ENCODE measurements around a stretch of chr4.

- RRBS: no CpG with 5 or more reads among the region's 26 CpGs
These were observed 12.4 kb downstream of the TLR3 start for GRCh38 chr4:186081099-186082056.

- RRBS: 3% methylated on average over 62 of the region's 104 CpGs
These were observed 46.7 kb upstream of the CYP4V2 start for GRCh38 chr4:186144392-186145261.

DNA sequence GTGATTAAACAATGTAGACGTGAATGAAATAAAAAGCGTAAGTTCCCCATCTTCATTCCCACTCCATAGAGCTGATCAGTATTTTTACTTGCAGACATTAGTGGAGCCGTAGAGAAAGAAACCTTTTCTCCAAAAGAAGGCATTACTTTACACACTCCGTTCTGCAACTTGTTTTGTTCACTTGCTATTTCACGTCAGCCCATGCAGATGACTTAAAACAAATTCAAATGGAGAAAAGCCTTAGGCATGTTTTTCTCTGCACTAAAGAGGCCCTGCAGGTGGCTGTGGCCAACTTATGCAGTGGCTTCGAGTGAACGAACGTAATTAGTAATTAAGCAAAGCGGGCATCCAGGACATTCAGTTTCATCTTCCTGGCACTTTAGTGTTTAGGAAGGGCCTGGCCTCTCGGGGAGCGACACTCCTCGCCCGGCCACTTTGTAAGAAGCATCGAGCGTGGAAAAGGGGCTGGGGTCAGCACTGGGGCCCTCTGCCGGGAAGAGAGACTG lies 934 bp upstream of the CYP4V2 start:
- RRBS: 2% methylated on average over 4 of the region's 16 CpGs

- RRBS: no CpG with 5 or more reads among the region's 6 CpGs
These were observed 4.7 kb downstream of the CYP4V2 start for GRCh38 chr4:186195924-186196563.

DNA sequence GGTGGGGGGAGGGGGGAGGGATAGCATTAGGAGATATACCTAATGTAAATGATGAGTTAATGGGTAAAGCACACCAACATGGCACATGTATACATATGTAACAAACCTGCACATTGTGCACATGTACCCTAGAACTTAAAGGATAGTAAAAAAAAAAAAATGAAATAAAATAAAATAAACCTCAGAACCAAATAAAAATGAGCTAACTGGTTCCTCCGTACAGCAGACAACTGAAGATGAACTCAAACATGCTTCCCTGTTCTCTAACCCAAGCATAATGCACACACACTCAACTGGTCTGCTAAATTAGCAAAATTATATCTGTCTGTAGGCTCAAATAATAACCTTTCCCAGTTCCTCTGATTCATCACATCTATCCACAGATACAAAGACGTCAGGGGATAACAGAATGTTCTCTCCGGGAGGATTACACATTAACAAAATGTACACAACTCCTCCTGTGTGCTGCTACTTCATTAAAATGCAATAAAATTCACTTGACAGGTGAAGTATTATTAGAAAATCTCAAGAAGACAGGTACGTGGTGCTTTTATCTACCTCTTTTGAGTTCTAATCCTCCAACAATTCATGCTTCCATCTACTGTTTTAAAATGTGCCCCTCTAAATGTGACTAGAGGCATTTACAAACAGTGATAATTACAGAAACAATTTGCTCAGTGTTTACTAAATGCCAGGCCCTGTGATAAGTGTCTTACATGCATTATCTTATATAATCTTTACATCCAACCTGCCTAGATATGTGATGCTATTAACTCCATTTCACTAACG lies 57.4 kb downstream of the FAT1 start:
- RRBS: no CpG with 5 or more reads among the region's 5 CpGs

GRCh38 chr4:186724513-186725078 lies 940 bp upstream of the FAT1 start:
- RRBS: 2% methylated on average over 17 of the region's 43 CpGs

GRCh38 chr4:186728643-186729263 lies 5.1 kb upstream of the FAT1 start:
- RRBS: no CpG with 5 or more reads among the region's 4 CpGs

DNA sequence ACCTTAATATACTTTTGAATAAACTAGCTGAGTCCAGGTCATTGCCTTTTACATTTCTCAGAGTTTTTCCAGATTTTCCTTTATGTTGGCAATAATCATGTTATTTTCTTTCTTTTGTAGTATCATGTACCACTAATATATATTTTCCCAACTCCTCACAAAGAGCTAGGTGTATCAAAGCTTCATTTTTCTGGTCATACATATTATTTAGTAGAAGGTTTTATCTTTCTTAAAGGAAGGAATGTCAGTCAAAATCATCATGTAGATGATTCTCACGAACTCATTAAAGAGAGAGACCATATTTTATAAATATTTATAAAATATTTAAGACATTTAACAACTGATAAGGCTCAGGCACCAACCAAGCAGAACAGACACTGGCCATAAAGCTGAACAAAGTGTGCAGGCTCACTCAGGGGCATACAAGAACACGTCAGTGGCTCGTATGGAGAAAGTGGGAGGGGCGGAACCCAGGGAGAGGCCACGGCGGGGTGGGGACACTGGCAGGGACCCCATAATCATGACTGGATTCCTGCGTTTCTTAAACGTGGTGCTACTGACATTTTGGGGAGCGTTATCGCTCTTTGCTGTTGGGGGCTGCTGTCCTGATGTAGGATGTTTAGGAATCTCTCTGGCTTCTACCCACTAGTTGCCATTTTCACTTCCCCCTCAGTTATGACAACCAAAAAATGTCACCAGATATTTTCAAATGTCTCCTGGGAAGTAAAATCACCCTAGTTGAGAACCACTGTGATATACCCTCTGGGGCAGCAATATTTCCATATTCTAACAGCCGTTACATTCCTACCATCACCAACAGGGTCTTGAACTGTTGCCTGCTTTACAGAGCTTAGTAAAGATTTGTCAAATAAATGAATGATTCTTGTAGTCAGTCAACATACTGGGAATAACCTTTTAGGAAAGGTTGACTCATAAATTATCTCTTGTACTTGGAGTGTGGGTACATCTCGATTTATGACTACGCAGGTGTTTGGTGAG lies 31.4 kb upstream of the FAT1 start:
- RRBS: no CpG with 5 or more reads among the region's 13 CpGs

GRCh38 chr4:186946097-186946535 lies 222.5 kb upstream of the FAT1 start:
- RRBS: no CpG with 5 or more reads among the region's 7 CpGs

DNA sequence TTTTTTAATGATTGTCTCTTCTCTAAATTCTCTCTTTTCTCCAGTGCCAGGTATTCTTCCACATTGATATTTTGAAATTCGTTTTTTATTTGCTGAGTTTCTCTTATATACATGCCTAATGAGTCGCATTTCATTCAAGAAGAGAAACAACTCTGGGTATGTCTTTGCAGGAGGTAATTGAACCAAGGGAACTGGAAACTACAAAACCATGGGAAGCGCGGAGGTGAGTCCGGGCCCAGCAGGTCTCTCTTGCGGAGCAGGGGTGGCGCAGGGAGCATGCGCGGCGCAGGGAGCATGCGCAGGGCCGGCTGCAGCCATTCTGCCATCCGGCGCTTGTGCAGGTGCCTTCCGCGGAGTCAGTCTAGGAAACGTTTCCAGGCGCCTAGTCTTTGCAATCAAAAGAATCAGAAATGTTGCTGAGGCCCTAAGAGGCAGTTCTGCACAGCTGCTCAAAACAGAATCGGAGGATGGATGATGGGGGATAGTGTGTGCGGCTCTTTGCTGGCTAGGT lies 433.7 kb upstream of the FAT1 start:
- RRBS: 97% methylated on average over 2 of the region's 20 CpGs

DNA sequence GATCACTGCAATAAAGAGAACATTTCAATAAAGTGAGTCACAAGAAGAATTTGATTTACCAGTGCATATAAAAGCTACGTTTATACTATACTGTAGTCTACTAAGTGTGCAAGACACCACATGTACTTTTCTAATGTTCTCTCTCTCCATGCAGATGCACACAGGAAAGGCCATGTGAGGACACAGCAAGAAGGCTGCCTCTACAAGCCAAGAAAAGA lies 583.5 kb upstream of the FAT1 start:
- RRBS: no CpG with 5 or more reads among the region's 1 CpG

DNA sequence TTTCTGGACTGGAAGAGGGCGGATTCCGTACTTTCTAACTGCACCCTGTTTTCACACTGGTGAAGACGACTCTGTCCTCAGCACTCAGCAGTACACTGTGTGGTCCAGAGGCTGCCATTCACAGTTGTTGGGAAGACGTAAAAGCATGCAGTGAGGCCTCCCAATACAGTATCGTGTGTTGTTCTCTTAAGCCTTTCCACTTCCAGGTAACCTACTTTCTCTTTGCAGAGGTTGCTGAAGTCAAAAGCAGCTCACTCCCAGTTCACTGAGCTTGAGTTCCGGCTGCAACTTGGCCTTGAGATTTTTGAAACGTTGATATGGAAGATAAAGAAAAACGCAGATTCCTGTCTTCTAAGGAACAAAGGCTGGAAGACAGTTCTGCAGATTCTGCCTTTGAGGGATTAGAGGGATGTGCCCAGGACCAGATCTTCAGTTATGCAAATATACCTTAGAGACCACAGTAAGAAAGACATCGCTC lies 540.9 kb downstream of the TRIML1 start:
- RRBS: no CpG with 5 or more reads among the region's 9 CpGs

GRCh38 chr4:189810074-189810734 lies 130.5 kb upstream of the FRG1 start:
- RRBS: 85% methylated on average over 4 of the region's 38 CpGs

Measured in HGPS cell (cell line).